ENCODE measurements around a stretch of chr1.

DNA sequence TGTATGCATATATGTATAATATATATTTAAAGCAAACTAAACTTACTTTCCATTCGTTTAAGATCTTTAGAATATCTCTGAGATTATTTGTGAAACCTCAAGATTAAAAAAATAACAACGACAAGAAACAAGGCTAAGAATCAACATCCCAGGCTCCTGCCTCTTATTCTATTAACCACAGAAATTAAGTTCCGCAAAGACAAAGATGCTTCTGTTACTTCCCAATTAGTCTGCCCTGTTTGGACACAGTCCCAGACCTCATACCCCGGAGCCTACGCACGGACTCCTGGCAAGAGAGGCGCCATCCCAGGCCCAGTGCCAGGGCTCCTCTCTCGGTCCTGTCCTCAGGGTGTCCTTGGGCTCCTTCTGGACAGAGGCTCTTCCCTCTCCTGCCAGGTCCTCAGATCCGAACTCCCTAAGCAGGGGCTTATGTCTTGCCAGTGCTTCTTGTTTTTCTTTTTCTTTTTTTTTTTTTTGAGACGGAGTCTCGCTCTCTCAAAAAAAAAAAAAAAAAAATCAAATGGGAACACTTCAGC, 11.4 kb upstream of the ENO1 start:
- RRBS, result no CpG with 5 or more reads among the region's 11 CpGs

GRCh38 chr1:9074926-9075640, 5.6 kb upstream of the SLC2A5 start:
- RRBS, result no CpG with 5 or more reads among the region's 9 CpGs

GRCh38 chr1:9080215-9081123, 11.0 kb upstream of the SLC2A5 start:
- RRBS, result no CpG with 5 or more reads among the region's 15 CpGs

DNA sequence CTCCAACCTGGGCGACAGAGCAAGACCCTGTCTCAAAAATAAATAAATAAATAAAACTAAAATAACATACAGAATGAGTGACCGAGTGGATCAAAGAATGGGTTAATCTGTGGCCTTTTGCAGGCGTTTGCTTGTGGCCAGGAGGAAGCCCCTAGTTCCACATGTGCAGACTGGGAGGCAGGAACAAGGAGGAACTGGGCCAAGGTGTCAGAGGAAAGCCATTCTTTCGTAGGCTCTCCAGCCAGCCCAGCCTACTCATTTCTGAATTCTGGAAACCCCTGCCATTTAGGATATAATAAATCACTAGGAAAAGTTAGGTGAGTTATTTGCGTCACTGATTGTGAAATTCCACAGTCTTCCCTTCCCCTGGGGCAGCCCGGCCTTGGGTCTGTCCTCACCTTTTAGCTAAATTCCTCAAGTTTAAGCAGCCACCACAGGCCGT, 18.4 kb downstream of the GPR157 start:
- RRBS, result no CpG with 5 or more reads among the region's 7 CpGs

DNA sequence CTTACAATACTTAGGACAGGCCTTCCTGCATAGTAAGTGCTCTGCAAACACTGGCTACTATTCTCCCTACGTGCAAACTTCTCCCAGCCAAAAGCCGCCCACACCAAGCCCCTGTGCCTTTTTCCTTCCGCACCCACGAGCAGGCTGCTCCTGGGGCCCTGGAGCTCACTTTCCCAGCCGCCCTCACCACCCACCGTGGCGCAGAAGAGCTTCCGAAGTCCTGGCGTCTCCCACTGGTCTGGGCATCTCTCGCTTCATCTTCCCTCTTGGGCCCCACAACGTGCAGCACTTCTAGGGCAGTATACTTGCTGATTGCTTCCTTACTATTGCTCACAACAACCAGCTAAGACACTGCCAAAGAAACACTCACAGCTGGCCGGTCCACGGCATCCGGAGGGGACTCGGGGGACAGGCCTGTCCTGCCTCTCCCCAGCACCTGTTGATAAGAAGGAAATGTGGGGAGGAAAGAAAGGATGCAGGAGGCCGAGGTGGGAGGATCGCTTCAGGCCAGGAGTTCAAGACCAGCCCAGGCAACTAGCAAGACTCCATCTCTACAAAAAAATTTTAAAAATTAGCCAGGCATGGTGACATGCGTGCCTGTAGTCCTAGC, 22.6 kb upstream of the GPR157 start:
- RRBS, result no CpG with 5 or more reads among the region's 18 CpGs

- RRBS, result no CpG with 5 or more reads among the region's 18 CpGs
These were observed 52.4 kb upstream of the GPR157 start for GRCh38 chr1:9181153-9181818.

- RRBS, result no CpG with 5 or more reads among the region's 25 CpGs
These were observed 26.3 kb upstream of the SPSB1 start for GRCh38 chr1:9266070-9267046.

DNA sequence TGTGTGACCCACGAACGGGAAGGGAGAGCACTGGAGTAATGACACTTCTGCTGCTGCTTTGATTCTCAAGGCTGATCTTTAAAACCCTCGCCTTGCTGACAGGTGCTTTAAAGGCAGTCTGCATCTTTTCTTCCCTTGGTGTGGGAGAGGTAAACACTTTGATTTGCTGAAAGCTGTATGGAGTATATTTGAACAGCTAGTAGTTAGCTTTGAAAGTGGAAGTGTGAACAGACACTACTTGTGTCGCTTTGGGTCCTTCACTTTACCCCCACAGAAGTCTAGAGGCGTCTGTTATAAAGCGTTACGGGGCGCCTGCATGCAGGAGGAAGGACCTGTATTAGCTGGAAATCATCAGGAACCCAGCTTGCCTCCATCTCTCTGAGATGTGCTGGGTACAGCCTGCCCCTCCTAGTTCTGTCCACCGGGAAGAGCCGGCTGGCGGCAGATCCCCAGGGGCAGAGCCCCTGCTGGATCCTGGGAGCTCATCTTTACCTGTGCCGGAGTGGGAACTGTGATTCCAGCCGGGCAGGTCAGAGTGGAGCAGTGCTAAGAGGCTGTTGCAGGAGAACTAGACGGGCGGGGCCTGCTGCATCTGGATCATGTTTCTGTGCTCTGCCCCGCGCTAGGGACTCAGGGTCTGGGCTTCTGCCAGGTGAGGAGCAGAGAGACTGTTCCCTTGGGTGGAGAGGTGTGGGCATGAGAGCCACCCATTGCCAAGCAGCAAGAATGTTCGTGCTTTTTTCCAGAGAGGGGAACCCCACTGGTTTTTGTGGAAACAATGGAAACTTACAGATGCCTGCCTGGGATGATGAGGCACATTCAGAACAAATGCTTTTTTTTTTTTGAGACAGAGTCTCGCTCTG, 22.3 kb upstream of the SPSB1 start:
- RRBS, result 42% methylated on average over 3 of the region's 19 CpGs

GRCh38 chr1:9302183-9302622, 9.5 kb downstream of the SPSB1 start:
- RRBS, result 89% methylated on average over 5 of the region's 7 CpGs

DNA sequence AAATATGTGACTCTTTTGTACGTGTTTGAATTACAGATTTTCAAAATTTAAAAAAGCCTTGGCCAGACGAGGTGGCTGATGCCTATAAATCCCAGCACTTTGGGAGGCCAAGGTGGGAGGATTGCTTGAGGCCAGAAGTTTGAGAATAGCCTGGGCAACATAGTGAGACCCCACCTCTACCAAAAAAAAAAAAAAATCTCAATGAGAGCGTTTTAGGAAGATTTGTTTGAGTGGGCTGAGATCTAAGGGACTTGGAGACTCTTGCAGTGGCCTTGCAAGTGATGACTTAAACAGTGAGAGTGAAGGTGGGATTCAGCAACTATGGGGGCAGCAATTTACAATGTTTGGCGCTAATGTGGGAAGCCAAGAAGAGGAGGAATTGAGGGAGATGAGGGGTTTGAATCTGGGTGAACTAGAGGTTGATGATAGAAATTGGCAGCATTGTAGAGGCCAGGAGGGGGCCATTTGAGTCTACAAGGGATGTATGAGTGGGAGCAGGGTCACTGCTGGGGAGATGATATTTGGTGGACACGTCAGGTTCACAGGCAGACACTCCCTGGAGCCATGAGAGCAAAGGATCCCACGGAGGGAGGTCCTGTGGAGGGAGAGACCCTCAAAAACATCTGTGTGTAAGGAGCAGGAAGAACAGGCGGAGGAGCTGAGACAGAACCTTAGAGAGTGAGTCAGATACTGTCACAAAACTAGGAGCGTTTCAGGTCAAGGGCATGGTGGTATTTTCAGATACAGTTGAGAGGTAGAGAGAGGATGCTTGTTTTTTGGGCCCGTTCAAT, 39.5 kb downstream of the SPSB1 start:
- RRBS, result no CpG with 5 or more reads among the region's 9 CpGs

DNA sequence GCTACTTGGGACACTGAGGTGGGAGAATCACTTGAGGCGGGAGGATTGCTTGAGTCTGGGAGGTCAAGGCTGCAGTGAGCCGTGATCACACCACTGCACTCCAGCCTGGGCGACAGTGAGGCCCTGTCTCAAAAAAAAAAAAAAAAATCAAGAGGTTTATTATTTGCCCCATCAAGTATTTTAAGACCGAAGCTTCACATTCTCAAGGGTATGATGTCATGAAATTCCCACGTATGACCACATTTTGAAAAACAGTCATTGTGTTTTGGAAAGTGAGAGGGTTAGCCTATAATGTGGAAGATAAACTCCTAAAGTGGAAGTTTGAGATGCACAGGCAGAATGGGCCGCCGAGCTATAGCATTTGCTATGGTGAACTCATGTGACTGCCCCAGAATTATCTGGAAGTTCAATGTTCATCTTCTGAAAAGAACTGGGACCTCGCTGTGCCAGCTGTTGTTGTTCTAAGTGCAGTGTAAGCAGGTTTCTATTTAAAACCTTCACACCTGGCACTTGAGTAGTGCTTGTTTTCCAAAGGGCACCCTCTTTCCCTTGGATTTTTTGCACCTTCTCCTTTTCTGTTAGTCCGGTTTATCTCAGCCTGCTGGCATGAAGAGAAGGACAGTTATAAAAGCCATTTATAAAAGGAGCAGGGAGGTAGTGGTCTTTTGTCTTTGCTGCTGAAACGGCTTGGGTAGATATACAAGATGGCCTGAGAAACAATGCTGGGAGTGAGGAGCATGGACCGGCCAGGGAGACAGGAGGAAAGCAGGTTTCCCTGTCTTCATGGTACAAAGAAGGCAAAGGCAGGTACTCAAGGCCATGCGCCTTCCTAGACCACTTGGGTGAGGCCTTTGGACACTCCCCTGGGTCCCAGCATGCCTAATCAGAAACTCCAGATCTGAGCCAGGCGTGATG, 96.8 kb upstream of the SLC25A33 start:
- RRBS, result no CpG with 5 or more reads among the region's 13 CpGs

GRCh38 chr1:9448266-9448899, 90.9 kb upstream of the SLC25A33 start:
- RRBS, result 46% methylated on average over 2 of the region's 8 CpGs

GRCh38 chr1:9556027-9556370, 16.7 kb downstream of the SLC25A33 start:
- RRBS, result no CpG with 5 or more reads among the region's 3 CpGs

DNA sequence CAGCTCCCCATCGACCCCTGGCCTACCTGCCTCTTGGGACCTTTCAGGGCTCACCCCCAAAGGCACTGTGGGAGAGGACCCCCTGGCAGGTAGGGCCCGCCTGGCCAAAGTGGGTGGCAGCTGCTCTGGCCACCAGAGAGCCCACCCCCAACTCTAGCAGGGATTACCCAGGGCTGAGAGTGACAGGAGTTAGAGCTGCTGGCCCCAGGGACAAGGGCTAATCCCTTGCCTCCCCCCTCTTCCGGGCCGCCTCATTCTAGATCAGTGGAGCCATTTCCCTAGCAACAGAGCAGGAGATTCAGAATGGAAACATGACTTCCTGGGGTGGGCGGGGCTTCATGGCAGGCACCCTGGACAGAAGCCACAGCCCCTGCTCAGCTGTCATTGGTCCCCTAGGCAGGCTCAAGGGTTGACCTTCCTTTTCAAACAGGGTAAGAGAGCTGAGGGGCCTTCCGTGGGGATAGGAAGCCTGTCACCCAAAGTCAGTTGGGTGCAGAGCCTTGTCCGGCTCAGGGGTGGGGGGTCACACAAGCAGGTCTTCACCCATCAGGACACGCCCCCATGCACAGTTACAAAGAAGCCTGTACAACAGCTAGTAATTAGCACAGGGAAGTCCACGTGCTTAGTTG, 4.7 kb downstream of the TMEM201 start:
- RRBS, result no CpG with 5 or more reads among the region's 9 CpGs

- RRBS, result 1% methylated on average over 33 of the region's 80 CpGs
These were observed 666 bp downstream of the PIK3CD start for GRCh38 chr1:9651998-9652796.

DNA sequence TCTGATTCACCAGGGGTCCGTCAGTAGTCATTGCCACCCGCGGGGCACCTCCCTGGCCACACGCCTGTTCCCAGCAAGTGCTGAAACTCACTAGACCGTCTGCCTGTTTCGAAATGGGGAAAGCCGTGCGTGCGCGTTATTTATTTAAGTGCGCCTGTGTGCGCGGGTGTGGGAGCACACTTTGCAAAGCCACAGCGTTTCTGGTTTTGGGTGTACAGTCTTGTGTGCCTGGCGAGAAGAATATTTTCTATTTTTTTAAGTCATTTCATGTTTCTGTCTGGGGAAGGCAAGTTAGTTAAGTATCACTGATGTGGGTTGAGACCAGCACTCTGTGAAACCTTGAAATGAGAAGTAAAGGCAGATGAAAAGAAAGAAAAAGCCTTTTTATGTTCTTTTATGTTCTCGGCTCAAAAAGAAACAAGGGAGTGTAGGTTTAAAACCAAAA, 77.0 kb downstream of the PIK3CD start:
- RRBS, result no CpG with 5 or more reads among the region's 16 CpGs

DNA sequence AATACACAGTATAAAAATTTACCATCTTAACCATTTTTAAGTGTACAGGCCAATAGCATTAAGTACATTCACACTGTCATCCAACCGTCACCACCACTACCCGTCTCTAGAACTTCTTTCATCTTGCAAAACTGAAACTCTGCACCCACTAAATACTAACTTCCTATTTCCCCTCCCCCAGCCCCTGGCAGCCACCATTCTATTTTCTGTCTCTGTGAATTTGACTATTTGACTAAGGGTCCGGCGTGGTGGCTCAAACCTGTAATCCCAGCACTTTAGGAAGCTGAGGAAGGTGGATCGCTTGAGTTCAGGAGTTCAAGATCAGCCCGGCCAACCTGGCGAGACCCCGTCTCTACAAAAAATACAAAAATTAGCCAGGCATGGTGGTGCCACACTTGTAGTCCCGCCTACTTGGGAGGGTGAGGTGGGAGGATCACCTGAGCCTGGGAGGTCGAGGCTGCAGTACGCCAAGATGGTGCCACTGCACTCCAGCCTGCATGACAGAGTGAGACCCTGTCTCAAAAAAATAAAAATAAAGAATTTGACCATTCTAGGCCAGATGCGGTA, 35.9 kb downstream of the CLSTN1 start:
- RRBS, result no CpG with 5 or more reads among the region's 12 CpGs

GRCh38 chr1:9850450-9851419, 27.0 kb upstream of the CLSTN1 start:
- RRBS, result 65% methylated on average over 2 of the region's 24 CpGs

- RRBS, result no CpG with 5 or more reads among the region's 8 CpGs
These were observed 37.1 kb upstream of the CLSTN1 start for GRCh38 chr1:9860615-9861483.

DNA sequence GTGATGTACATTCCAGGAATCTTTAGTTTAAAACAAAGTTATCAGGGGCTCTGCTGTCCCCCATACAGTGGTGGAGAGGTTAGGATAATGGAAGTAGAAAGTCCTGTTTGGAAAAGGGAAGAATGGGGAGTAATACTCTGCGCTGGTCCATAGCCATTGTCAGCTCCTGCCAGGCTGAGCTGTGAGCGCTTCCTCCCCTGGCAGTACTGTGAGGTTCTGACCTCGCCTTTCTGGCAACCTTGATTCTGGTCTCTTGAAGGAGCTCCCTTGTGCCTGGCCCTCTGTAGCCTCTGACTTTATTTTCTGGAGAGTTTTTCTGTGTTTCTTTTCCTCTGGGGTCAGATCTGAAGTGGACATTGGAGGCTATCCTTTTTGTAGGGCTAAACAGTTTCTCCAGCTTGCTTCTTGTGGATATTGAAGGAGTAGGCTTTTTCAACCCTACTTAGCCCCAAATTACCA, 13.6 kb downstream of the UBE4B start:
- RRBS, result no CpG with 5 or more reads among the region's 3 CpGs